Right common carotid artery plus branches (tissue), 1 donor: Measurements from ENCODE around the genes CLIP4 and SPAST.

DNA sequence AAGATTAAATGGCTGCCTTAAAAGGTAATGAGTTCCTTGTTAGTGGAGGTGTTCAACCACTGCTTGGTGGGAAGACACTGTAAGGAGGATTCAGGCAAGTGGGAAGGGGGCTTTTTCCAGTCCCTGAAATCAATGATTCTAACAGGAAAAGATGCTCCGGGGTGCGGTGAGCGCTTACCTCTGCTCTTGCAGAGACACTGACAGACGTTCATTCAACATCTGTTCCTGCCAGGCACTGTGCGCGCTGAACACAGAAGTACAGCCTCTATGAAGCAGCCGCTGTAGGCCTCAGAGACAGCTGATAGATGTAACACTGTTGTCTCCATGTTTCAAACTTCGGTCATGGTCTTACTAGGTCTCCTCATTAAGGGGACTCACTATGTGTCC is 731 bp upstream of the CLIP4 start:
- PRO-cap: no peak

DNA sequence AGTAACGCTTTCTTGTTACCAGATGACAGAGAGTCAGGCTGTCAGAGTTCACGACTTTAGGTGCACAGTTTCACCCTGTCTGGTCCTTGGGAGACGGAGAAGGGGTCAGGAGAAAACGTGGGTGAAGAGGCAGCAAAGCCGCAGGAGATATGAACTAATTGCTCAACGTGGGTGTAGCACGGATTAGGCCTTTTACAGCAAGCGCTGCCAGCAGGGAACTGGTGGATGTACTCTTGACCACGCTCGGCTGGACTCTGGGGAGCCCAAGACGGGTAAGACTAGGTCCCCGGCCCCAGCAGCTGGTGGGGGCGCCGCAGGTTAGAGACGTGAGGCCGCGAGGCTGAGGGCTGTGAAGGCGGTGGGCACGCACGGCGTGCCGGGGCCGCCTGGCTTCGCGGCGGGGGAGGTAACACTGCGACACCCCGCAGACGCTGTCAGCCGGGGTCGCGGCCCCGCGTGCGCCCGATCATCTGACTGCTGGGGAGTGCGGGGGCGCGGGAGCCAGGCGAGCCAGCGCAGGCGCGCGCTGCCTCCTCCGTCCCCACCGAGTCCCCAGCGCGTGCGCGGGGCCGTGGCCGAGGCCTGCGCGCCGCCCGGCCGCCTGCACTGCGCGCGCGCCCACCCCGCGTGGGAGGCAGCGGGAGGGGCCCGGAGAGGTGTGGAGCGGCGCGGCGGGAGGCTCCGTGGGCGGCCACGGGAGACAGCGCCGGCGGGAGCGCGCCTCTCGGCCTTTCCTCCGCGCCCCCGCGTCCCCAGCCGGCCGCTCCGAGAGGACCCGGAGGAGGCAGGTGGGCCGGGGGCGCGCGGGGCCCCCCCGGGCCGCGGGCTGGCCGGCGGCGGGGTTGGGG is at the start of gene CLIP4:
Gene CLIP4 (plus strand): TSS at position 538 of the 848 bp plus-strand sequence.
- PRO-cap: bidirectional peak, plus-strand start at position 628 of the sequence, minus-strand start at position 573 of the sequence

DNA sequence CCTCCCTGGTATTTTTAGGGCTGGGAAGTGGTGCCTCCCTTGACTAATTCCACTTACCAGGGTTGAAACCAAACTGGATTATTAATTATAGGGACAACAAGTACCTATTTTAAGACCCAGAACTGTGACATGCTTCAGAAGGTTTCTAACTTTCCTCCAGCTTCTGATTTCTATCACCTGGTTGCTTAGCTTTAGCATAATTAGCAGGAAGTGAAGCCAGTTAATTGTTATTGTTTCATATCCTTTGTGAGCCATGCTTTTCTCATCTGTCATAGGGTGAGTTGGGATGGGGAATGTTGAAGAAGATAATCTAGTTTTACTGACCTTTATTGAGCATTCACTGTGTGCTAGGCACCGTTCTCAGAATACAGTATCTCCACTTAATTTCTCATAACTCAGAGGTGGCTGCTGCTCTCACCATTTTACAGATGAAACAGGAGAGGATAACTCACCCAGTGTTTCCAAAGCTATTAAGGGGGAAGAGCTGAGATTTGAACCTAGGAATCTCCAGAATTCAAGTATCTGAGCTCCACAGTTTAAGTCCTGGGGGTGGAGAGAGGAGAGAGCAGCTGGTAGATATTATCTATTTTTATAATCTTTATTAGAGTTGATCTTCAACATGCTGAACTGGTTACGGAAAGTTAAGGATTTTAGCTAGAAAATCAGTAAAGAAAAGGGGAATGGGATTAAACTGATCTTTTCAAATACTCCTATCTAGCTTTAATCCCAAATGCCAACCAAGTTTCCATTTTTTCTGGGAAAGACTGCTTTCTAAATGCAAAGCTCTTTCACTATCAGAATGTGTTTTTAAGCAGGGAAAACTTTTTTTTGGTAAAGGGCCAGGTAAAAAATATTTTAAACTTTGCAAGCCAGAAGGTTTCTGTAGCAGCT is 3.4 kb downstream of the YPEL5 start:
- PRO-cap: no peak

DNA sequence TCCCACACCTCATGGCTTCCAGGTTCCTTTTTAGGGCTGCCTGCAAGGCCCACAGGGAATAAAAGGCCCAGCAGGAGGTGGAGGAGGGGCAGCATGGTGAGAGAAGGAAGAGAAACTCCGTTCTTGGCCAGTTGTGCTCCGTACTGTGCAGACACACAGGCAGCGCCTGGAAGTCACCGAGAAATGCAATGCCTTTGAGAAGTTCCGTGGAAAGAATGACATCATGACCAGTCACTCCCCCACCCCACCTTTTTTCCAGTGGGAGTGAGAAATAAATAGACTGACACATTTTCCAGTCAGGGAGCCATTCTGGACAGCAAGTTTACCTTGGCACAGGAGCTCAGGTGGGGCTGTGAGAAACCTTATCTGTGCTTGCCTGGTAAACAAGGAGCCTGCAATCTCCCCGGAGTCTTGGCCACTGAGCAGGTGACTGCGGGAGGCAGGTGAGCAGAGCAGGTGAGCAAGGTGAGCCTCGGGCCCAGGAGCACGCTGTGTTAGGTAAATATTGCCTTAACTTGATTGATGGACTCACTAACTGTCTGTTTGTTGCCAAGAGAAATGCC is 13.6 kb upstream of the LBH start:
- PRO-cap: no peak

GRCh38 chr2:30232651-30233238 is 1.4 kb downstream of the LBH start:
- PRO-cap: unidirectional peak, minus-strand start at chr2:30232796; unidirectional peak, minus-strand start at chr2:30232849

DNA sequence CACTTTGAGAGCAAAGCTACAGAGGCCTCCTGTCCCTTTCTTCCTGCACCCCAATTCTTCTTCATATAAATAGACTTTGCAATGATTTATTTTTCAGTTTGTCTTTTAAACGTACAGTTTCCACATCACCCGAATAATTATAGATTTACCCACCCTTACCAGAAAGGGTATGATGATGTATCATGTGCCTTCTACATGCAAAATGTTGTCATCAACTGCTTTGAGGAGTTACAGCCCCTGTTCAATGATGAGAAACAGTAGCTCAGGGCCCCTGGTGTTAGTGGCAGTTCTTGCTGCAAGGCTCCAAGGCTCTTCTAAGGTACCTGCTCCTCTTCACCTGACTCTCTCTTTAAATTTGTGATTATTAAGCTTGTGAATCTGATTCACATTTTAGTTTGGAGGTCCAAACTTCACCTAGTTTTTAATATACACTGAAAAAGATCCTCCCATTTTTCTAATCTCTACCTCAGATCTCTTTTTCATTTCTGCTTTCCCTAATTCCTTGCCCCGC is 39.7 kb downstream of the LBH start:
- PRO-cap: no peak

DNA sequence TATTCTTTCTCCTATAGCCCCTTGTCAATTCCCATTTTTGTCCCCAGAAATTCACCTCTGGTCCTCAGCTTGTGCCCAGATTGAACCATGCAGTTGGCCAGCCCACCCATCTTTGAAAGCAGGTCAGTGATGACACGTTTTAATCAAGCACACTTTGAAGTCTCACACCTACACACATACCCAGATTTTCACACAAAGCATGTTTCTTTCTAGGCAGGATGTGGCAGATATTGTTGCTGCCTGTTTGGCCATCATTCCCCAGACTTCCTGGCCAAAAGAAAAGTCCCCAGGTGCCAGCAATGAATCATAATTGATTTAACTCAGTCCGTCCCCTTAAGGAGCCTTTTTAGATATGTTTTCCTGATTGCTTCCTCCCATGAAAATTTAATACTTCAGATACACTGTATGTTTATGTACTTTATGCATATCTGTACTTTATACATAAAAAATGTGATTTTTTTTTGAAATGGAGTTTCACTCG is 84.4 kb downstream of the LBH start:
- PRO-cap: no peak

GRCh38 chr2:30408925-30409599 is 38.0 kb upstream of the LCLAT1 start:
- PRO-cap: no peak

DNA sequence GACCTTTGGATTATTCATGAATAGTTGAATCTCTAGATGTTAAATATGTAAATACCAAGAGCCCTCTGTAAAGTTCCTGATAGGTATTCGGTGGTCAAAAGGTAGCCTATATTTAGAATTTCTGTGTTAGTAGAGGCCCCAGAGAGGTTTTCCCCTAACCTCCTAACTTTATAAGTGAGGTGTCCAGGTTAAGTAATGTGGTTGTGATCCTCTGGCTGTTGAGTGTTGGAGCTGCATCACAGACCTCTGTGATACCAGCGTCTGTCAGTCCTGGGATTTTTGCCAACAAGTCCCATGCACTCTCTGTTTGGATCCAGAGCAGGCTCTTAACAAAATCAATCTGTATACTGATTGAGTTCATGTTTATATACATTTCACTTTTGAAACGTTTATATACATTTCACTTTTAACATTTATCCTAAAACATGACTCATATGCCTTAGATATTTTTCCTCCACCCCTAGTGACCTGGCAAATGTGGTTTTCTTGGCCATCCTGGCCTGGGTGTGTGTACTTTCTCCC is 67.5 kb downstream of the LCLAT1 start:
- PRO-cap: no peak

DNA sequence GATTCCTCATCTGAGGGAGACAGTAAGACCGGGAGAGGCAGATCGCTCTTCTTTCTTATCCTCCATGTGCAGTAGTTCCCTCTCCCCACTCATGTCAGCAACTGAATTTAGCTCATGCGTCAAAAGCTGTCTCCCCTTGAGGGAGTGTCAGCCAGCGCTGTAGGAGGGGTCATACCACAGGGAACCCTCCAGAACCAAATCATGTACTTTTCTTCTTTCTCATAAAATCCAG is 2.9 kb downstream of the EHD3 start:
- PRO-cap: no peak

GRCh38 chr2:31319256-31319528 is 85.2 kb downstream of the EHD3 start:
- PRO-cap: no peak

DNA sequence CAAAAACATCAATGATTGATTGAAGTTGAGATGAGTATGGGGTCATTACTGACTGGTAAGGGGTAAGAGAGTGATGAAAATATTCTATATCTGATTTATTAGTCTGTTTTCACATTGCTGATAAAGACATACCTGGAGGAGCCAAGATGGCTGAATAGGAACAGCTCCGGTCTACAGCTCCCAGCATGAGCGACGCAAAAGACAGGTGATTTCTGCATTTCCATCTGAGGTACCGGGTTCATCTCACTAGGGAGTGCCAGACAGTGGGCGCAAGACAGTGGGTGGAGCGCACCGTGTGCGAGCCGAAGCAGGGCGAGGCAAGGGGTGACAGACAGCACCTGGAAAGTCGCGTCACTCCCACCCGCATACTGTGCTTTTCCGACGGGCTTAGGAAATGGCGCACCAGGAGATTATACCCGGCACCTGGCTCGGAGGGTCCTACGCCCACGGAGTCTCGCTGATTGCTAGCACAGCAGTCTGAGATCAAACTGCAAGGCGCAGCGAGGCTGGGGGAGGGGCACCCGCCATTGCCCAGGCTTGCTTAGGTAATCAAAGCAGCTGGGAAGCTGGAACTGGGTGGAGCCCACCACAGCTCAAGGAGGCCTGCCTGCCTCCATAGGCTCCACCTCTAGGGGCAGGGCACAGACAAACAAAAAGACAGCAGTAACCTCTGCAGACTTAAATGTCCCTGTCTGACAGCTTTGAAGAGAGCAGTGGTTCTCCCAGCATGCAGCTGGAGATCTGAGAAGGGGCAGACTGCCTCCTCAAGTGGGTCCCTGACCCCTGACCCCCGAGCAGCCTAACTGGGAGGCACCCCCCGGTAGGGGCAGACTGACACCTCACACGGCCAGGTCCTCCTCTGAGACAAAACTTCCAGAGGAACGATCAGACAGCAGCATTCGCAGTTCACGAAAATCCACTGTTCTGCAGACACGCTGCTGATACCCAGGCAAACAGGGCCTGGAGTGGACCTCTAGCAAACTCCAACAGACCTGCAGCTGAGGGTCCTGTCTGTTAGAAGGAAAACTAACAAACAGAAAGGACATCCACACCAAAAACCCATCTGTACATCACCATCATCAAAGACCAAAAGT is 82.0 kb upstream of the XDH start:
- PRO-cap: no peak

GRCh38 chr2:31812053-31812689 is 198.6 kb downstream of the MEMO1 start:
- PRO-cap: no peak

DNA sequence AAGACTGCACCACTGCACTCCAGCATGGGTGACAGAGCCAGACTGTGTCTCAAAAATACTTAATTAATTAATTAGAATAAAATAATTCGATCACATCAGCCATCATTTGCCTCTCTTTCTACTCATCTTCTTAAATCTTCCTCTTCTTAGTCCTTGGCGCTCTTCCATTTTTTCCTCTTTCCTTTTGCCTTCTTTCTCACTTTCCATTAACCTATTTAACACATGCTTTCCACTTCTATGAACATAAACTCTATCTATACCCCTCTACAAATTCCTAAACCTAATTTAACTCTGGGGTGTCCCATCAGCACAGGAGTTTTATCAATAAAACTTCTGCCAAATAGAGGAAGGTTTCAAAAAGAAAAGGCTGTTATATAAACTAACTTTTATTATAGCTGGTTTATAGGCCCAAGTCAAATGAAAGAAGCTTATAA is 80.6 kb downstream of the MEMO1 start:
- PRO-cap: no peak

- PRO-cap: no peak
These were observed 1.9 kb downstream of the MEMO1 start for GRCh38 chr2:32008959-32009335.

DNA sequence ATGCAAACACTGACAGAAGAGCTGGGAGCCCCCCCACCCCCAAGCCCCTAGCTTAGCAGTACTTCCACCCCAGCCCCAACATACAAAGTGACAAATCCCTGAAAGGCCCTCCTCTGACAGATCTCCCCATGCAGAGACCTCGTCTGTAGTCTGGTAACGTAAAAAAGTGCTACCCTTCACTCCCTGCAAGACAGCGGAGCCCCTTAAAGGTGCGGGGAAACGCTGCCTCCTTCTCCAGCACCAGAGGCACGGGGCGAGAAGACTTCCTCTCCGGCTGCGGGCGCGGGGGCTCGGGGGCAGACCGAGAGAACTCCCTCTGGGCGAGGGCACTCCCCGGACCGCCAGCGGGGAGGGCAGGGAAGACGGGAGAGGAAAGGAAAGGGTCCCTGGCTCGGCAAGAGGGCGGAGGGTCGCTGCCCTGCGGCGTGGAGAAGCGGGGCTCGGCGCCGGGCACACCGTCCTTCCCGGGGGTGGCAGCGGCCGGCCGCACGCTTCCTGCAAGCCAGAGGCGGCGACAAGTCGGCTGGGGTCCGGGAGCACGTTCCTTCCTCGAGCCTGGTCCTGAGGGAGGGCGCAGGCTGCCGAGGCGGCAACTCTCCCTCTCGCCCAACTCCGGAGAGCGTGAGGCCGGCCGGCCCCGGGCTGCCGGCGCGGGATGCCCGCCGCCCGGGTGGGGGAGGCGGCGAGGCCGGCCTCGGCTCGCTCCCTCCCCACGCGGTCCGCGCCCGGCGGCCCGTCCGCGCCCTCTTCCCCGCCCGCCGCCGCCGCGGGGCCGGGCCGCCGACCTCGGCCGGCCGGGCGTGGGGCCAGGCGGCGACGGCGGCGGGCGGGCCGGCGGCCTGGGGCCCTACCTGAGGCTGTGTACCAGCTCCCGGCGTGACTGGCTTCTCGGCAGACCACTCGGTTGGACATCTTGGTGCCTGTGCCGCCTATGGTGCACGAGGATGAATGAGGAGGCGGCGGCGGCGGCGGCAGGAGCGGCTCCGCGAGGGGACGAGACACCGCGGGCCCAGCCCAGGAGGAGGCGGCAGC is 1.2 kb downstream of the MEMO1 start:
- PRO-cap: bidirectional peak, plus-strand start outside the sequence, minus-strand start at position 768 of the sequence

GRCh38 chr2:32063213-32064365 is at the start of gene SPAST:
Gene SPAST (plus strand): TSS chr2:32063556.
- PRO-cap: bidirectional peak, plus-strand start at chr2:32063666, minus-strand start at chr2:32063375; bidirectional peak, plus-strand start at chr2:32063995, minus-strand start at chr2:32063833

DNA sequence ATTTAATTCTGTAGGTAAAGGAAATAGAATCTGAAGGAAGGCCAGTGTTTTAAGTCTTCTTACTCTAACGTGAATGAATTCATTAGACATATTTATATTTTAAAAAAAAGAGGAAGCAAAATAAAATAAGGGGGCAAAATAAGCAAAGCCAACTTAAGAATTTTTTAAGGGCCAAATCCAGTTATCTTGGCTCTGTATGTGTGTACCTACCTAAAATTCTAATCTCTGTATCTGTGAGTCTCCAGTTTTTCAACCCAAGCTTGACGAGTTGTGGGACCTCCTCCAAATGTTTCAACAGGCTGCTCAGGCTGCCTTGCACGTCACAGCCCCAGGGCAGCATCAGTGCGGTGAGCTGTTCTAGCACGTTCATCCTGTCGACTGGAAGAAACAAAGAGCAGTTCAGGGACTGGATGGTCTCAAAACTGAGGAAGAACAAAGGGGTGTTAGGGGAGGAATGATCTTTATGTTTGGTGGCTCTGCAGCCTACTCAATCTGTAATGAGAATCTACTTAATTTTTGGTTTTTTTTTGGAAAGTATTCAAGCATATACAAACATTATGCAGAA is 29.4 kb downstream of the NLRC4 start:
- PRO-cap: no peak

- PRO-cap: no peak
These were observed 27.8 kb upstream of the BIRC6 start for GRCh38 chr2:32328831-32329629.

GRCh38 chr2:32472909-32473296 is 116.1 kb downstream of the BIRC6 start:
- PRO-cap: no peak